Heart right ventricle (tissue), 2 donors: ENCODE measurements around the gene MAN2A2.

DNA sequence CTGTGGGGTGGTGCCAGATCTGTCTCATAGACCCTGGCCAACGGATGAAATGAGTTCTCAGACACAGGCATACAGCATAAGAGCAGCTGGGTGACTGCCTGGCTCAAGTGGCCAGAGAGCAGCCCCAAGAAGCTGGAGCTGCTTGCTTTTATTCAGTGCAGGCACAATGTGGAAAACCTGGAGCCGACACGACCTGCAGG lies 44.8 kb upstream of the FURIN start:
- PRO-cap, 2 experiments, result no peak in any of the 2 experiments

DNA sequence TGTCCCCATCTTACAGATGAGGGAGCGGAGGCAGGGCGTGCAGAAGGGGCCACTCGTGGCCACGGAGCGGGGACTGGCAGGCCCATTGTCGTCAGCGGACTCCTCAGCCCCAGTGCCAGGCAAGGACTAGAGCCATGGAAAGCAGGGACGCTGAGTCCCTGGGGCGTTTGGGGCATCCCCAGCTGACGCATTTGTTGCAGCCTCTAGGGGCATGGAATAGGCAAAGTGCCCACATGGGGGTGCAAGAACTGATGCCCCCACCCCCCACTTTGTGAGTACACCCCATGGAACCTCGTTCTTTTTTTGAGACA lies 29.8 kb upstream of the FURIN start:
- PRO-cap, 2 experiments, result no peak in any of the 2 experiments

DNA sequence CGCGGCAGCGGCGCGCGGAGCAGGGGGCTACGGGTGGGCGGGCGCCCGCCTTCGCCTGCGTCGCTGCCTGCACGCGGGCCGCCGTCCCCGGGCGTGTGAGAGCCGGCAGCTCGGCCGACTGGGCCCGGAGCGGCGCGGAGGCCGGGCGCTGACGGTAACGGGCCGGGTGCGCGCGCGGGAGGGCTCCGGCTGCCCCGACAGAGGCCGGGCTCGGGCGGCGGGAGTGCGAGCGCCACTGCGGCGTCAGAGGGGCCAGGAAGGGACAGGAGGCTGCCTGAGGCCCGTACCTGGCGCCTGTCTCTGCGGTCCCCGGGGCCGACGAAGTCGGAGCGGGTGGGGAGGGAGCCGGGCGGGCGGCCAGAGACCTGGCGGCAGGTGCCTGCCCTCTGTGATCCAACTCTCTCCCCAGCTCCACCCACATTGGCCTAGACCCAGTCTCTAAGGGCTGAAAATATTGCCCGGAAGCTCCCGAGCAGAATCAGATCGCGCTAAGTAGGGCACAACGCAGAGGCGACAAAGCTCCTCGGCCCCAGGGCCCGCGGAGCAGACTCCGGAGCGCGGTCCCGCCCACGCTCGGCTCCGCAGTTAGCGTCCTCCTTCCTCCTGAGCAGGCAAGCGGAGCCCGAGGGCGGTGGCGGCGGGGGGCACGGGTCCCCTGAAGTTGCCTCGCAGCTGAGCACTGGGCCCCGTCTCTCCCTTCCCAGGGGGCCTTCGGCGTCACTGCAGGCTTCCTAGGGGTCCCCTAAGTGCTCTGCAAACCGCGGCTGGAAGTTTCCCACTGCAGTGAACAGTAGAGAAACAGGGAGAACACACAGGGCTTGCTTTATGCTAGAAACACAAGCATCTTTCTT lies at the start of gene MAN2A2:
TSS of gene MAN2A2 (plus strand) at position 481 of the 851 bp plus-strand sequence.
- PRO-cap, 2 experiments, result peak in 2 of 2 experiments; most common plus-strand start position 481 of the sequence (in 2); most common minus-strand start position 420 of the sequence (in 2)

- PRO-cap, 2 experiments, result no peak in any of the 2 experiments
Measured at GRCh38 chr15:91059396-91059759, 37.0 kb upstream of the VPS33B start.

DNA sequence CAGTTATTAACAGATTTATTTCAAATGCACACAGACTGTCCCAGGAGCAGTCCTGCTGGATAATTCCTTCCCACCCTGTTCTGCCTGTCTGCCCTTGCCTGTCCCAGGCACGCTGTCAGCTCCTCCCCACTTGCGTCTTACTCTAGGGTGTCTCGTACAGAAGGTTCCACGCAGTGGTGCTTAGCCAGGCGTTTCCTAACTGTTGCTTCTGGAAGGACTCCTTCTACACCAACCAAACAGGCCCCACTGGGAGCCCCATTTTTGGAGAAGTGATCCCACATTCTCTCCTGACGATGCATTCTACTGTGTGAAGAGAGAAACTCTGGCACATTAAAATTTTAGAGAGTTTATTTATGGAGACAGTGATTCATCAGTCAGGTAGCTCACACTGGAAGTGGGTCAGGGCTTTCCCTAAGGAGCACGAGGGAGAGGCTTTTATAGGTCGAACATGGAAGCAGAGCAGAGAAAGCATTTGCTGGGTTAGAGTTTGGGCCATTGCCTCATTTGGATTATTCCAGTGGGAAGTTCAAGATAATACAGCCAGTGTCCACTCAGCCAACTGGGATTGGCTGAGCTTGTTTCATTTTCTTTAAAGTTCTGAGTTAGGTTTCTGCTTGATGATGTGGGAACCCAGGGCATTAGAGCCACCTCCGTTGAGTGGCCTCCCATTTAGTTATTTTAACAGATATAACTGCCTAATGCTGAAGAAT lies 164.1 kb downstream of the SV2B start:
- PRO-cap, 2 experiments, result peak in 2 of 2 experiments; most common plus-strand start position 173 of the sequence (in 1); most common minus-strand start position 77 of the sequence (in 1)

GRCh38 chr15:91408459-91409315 lies 308.6 kb downstream of the SV2B start:
- PRO-cap, 2 experiments, result peak in 1 of 2 experiments; most common plus-strand start chr15:91408923 (in 1); most common minus-strand start chr15:91408838 (in 1)

GRCh38 chr15:91852293-91853166 lies 978 bp upstream of the SLCO3A1 start:
- PRO-cap, 2 experiments, result peak in 2 of 2 experiments; most common plus-strand start chr15:91852713 (in 1); most common minus-strand start chr15:91852946 (in 1)

DNA sequence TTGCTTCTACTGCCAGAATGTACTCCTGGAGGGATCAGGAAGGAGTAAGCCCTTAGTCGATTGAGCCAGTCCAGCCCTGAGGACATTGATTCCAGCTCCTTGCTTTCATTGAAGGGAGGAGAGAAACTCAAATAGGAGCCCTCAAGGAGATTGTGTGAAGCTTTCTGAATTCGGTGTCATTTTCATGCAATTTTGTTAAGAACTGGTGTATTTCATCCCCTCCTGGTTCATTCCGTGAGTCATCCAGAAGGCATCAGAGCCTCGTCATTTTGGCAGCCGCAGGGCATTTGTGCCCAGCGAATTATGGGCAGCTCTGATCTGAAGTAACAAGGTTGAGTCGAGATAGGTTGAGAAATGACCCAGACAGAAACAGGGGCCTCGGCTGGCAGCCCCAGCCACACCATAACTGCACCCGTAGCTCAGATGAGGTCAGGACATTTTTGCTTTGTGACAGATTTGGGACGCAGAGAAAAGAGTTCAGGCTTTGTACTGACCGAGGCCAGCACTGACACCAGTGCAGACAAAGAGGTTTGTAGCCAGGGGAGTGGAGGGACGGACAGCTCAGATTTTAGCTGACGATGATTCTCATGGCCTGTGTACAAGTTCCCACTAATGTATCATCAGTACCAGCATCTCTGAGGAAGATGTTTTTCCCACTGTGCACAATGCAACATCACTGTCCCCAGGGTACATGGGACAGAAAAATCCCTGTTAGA lies 112.5 kb downstream of the SLCO3A1 start:
- PRO-cap, 2 experiments, result no peak in any of the 2 experiments

GRCh38 chr15:92104776-92105093 lies 251.2 kb downstream of the SLCO3A1 start:
- PRO-cap, 2 experiments, result no peak in any of the 2 experiments

- PRO-cap, 2 experiments, result no peak in any of the 2 experiments
Measured at GRCh38 chr15:92164184-92165375, 229.1 kb upstream of the ST8SIA2 start.

GRCh38 chr15:92877373-92877939 lies 22.7 kb upstream of the CHD2 start:
- PRO-cap, 2 experiments, result peak in 1 of 2 experiments; most common minus-strand start chr15:92877603 (in 1)

DNA sequence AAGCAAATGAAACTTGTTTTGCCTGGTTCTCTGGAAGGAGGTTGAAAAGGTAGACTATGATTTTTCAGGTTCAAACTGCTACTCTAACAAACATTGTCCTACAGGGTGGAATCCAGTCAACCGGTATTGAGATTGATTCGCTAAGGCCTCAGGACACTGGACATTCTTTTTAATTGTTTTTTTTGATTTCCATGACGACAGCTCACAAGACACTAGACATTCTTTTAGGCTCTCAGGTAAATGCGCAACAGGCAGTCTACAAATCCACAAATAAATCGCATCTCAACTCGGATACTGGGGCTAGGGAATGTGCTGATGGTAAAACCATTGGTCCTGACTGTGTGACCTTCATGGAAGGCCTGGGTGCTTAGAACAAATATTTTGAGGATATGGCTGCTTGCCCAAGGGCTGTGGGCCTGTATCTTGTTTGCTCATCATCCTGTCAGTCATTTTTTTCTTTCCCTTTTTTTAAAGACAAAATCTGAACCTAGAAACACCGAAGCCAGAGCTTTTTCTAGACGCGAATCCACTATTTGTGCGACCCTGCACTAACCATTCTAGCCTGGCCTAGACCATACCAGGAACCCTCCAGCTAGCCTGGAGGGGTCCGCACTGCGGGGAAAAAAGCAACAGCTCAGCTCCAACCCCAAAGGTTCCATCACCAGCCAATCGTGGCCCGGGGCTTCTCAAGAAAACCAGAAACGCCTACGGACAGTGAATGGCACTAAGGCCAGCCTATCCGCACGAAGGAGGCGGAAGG lies 18.2 kb upstream of the CHD2 start:
- PRO-cap, 2 experiments, result peak in 2 of 2 experiments; most common minus-strand start position 614 of the sequence (in 1)

DNA sequence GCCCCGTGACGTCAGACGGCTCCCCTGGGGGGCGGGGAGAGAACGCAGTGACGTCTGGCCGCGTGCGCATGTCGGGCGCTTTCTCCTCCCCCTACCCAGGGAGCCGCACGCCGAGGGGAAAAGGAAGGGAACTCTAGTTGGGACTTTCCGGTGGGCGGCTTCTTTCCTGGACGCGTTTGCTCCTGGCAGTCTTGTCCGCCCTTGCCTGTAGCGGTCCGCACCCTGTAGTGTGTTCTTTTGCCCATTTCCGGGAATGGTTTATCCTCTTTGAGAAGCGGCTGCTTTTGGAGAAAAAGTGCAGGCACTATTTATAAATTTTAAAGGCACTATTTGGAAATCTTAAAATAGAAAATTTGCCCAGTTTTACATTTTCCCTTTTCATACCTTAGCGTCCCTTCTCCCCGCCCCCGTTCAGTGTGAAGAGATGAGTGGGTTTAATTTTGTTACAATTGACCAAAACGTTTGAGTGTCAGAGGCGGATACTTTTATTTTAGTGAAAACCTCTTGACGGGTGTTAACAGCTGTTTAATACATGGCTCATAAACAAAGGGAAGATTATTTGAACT lies 4.3 kb downstream of the CHD2 start:
- PRO-cap, 2 experiments, result peak in 2 of 2 experiments; most common plus-strand start position 188 of the sequence (in 2)

- PRO-cap, 2 experiments, result no peak in any of the 2 experiments
Measured at GRCh38 chr15:92934710-92935040, 34.6 kb downstream of the CHD2 start.

DNA sequence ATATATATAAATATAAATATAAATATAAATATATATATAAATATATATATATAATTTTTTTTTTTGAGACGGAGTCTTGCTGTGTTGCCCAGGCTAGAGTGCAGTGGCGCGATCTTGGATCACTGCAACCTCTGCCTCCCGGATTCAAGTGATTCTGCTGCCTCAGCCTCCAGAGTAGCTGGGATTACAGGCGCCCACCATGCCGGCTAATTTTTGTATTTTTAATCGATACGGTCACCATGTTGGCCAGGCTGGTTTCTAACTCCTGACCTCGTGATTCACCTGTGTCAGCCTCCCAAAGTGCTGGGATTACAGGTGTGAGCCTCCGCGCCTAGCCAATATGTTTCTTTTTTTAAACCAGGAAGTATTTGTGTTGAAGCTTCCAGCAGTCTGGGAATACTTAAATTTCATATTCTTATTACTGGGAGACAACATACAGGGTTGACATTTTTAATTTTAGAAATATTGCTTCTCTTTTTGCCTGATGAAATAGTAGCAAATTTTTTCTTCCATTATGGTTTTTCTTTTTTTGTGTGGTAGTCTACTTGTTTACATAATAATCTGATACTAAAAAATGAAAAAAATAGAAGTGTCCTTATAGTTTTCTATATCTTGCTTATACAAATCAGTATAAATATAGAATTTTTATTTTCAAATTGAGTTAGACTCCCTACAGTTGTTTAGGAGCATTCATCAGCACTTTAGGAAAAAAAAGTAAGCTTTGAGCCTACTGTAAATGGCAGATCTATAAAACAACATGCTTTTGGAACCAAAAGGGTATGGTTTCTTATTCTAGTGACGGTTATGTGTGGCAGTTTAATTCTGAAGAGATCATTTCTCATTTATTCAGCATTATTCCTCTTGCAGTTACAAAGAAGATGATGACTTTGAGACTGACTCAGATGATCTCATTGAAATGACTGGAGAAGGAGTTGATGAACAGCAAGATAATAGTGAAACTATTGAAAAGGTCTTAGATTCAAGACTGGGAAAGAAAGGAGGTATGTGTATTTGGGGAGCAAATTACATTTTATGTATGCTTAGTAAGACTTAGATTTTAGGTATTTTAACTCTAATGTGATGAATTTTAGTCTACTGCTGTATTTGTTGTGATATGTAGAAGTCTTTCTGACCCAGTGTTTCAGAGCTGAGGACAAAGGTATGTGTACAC lies 41.2 kb downstream of the CHD2 start:
- PRO-cap, 2 experiments, result no peak in any of the 2 experiments

GRCh38 chr15:92944400-92945345 lies 44.5 kb downstream of the CHD2 start:
- PRO-cap, 2 experiments, result no peak in any of the 2 experiments

- PRO-cap, 2 experiments, result no peak in any of the 2 experiments
Measured at GRCh38 chr15:92949505-92950295, 49.6 kb downstream of the CHD2 start.

DNA sequence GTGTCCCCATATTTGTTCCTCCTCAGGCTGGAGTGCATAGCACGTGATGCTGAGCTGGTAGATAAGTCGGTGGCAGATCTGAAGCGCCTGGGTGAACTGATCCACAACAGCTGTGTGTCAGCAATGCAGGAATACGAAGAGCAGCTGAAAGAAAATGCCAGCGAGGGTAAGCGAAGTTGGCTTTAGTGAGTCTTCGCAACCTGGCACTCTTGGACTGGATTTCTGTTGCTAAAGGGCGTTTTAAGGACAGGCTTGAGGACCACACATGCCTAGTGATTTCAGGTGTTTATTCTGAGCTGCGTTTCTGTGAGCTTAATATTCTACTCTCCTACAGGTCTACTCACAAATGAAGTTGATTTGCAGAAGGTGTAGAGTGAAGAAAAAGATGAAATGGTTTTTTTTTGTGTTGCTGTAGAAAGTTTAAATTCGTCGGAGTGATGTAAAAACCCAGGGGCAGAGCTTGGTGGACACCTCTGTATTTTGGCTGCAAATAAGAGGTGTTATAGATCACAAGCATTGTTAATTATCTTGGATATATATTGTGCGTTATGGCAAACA lies 92.8 kb downstream of the CHD2 start:
- PRO-cap, 2 experiments, result no peak in any of the 2 experiments

DNA sequence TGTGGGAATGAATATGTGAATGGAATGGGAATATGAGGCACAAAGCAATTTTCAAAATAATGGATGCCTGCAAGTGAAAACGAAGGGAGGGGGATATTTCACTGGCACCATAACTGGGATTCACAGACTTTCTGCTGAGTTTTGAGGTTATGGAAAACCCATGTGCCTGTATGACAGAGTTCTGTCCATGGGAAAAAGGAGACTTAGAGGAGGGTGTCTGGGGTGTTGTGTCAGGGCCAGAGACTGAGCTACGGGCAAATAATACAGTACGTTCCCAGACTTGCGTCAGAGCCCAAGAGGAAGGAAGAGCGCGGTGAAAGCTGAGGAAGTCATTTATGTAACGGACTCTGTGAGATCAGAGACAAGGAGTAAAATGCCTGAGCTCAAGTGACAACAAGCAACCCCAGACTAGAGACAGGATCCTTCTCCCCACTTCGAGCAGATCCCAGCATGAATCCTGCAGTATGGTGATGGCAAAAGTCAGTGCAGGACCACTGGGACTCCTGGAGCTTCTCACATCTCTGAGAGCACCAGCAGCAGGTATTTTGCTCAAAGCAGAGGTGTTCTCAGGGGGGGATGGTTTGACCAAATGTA lies 368.6 kb upstream of the MCTP2 start:
- PRO-cap, 2 experiments, result no peak in any of the 2 experiments

DNA sequence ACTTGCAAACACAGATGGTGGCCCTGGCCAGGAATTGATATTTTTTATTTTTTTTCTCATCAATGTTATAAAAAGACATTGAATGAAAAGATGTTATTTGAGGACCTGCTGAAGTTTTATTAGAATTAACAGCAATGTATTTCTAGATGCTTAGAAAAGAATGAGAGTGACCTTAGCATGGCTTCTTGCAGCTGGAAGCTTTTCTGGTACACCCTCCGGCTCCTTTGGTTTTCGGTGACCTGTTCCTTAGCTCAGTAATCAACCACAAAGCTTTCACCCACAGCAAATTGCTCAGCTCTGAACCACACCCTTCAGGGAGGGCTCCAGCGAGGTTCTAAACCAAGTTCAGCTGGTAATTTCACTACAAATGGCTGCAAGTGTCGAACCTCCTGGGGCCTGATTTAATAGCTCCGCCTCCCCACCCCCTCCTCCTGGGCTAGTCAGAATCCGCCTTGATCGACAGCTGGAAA lies 151.1 kb upstream of the MCTP2 start:
- PRO-cap, 2 experiments, result peak in 1 of 2 experiments; most common minus-strand start position 260 of the sequence (in 1)